SK-N-SH (cell line): ENCODE measurements around the genes NLE1 and SLFN5.

DNA sequence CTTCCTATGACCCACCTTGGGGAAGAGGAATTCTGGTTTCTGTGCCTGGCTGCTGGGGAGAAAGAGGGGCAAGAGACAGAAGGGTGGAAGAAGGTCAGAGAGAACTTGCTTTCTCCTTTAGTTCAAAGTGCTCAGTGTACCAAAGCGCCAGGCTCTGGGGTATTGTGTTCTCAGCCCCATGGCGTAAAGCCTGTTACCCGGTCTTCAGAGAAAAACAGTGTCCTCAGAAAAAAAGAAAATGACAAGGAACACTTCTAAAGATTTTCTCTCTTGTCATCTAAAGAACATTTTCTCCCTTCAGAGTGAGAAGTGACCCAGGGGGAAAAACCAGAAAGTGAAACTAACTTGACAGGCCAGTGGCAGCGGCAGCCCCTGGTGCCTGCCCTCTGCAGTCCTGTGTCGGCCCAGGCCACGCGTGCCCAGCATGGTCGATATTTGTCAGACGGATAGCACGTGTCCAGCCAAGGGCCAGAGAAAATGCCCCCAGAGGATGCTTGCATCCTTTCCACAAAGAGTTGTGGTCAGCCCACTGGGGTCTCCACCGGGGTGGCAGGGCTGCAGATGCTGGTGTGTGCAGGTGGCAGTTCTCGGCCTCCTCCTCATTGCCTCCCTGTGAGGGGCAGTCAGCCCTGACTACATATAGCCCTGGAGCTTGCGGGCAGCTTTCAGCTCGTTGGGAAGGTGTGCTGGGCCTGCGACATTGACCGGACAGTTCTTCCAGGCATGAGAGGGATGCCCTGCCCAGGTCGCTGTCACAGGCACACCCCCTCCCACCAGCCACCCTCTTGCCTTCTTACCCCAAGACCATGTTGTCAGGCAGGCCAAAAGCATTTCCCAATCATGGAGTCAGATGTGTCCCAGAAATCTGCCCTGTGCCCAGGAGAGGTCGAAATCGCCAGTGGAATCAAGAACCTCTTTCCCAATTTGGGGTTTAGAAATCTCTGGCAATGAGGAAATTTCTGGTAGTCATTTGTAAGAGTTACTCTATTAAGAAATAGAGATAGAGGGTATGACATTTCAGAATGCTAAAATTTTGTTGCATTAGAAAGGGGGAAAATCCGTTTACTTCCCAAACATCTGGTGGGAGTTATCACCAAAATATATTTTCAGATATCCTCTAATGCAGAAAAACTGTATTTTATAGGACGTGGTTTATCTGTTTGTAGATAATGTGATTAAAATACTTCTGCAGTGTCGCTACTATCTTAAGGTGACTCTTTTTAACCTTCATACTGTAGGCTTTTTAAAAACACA lies 176.8 kb downstream of the RAB11FIP4 start:
- RRBS = no CpG with 5 or more reads among the region's 22 CpGs
CAGE:
- cytosol, long polyA plus RNA = no peak
- long polyA plus RNA = no peak
- nucleus, long polyA plus RNA = no peak

GRCh38 chr17:31887992-31888642 lies 13.4 kb downstream of the UTP6 start:
- RRBS = 97% methylated on average over 2 of the region's 7 CpGs
CAGE:
- cytosol, long polyA plus RNA = no peak
- long polyA plus RNA = no peak
- nucleus, long polyA plus RNA = no peak

DNA sequence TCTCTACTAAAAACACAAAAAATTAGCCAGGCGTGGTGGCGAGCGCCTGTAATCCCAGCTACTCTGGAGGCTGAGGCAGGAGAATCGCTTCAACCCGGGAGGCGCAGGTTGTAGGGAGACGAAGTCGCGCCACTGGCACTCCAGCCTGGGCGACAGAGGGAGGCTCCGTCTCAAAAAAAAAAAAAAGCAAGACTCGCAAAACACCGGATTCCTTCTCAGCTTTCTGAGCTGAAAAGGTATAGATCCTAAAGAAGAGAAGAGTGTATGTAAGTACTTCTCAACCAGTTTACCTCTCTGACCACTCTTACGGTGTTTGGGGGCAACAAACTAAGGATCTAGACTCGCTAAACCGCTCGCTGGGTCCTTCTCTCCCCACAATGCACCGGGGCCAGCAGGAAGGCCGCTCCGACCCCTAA lies 398 bp upstream of the SUZ12 start:
- RRBS = no CpG with 5 or more reads among the region's 20 CpGs
CAGE:
- cytosol, long polyA plus RNA = no peak
- long polyA plus RNA = no peak
- nucleus, long polyA plus RNA = no peak

- RRBS = no CpG with 5 or more reads among the region's 8 CpGs
CAGE:
- cytosol, long polyA plus RNA = no peak
- long polyA plus RNA = no peak
- nucleus, long polyA plus RNA = no peak
Measured at GRCh38 chr17:32141657-32141967, 690 bp upstream of the RHOT1 start.

DNA sequence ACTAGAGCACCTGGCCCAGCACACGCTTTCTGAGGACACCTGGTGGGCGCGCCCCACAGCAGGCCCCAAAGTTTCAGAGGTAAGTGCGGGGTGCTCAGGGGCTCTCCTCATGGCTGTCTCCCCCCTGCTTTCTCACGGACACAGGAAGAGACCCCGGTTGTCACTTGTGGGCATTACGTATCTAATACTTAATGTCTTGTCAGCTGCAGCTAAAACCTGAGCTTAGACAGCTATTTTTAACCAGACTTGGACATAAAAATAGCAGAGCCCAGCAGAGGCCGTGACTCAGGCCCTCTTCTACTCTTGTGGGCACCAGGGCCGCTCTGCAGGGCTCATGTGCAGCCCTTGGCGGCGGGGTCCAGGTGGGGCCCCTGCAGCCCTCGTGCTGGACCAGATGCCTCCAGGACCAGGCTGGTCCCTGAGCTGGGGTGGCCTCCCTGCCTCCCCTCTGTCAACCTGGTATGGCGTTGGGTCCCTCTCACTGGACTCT lies 9.5 kb downstream of the CDK5R1 start:
- RRBS = no CpG with 5 or more reads among the region's 13 CpGs
CAGE:
- cytosol, long polyA plus RNA = no peak
- long polyA plus RNA = no peak
- nucleus, long polyA plus RNA = no peak

DNA sequence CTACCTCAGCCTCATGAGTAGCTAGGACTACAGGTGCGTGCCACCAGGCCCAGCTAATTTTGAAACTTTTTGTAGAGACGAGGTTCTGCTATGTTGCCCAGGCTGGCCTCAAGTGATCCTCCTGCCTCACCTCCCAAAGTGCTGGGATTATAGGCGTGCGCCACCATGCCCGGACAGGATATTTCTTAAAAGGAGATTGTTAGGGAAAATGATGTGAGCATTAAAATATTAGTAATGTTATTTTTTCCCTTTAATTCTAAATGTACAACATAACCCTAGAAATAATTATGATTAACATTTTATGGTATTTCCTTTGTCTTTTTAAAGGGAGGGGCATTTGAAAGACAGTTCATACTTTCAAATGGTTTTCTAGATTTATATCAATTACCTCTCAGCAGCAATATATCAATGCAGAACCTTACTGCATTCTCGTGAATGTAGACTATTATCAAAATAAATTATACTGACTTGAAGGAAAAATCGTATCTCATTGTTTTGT lies 75.8 kb downstream of the CDK5R1 start:
- RRBS = no CpG with 5 or more reads among the region's 7 CpGs
CAGE:
- cytosol, long polyA plus RNA = no peak
- long polyA plus RNA = no peak
- nucleus, long polyA plus RNA = no peak

GRCh38 chr17:32806687-32807026 lies 70.3 kb downstream of the MYO1D start:
- RRBS = no CpG with 5 or more reads among the region's 2 CpGs
CAGE:
- cytosol, long polyA plus RNA = no peak
- long polyA plus RNA = no peak
- nucleus, long polyA plus RNA = no peak

DNA sequence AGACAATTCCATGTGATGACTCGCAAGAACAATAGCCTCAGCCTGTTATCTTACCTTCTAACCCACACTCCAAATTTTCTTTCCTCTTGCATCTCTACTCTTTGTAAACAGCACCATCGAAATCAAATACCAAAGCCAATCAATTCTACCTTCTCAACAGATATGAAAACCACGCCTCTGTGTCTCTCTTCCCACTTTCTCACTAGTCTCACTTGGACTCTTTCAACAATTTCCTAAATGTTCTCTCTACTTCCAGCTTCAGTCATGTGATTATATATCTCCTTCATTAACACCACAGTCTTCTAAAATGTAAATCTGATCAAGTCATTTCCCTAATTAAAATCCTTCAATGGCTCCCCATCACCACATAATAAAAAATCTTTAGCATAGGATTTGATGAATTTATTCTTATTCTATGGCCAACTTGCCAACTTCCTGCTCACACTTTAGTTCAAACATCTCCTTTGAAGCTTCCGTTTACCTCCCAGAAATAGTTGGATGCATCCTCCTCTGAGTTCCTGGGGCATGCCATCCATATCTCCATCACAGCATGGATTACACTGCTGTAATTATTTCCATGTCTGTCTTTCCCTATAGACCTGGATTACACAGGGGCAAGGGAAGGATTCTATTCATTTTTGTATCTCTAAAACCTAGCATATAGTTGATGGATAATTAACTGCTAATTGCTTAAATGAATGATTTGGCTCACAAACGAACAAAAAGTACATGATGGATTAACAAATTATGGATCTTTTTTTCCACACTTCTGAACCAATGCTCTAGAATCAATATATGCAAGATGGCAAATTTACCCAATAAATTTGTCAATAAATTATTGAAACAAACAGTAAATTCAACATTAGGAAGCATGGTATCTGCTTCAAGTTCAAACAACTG lies 23.7 kb downstream of the MYO1D start:
- RRBS = no CpG with 5 or more reads among the region's 5 CpGs
CAGE:
- cytosol, long polyA plus RNA = no peak
- long polyA plus RNA = no peak
- nucleus, long polyA plus RNA = no peak

- RRBS = no CpG with 5 or more reads among the region's 2 CpGs
CAGE:
- cytosol, long polyA plus RNA = no peak
- long polyA plus RNA = no peak
- nucleus, long polyA plus RNA = no peak
Measured at GRCh38 chr17:32854055-32854733, 22.7 kb downstream of the MYO1D start.

DNA sequence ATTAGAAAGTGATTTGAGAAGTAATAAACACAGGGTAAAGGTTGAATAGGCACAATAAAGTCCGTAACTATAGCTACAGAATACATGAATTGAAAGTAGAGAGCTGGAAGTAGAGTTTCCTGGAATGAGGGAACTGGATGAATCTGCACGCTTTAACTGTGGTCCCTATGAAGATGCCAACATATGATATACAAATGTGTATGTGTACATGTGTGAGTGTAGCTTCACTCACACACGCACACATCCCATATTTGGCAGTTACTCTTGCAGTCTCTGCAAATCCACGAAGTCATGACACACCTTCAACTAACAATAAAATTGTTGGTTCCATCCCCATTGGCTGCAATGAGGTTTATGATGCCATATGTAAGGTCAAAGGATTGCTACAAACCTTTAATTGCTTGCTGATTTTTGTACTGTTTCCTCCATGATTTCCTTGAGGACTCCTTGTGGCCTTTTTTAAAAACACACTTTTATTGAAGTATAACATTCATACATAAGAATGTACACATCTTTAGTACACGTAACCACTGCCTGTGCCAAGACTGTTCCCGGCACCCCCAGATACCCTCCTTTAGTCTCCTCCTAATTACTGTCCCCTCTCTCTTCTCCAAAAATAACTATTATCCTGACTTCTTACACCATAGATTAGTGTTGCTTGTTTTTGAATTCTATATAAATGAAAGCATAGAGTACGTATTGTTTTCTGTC lies 22.0 kb downstream of the MYO1D start:
- RRBS = no CpG with 5 or more reads among the region's 7 CpGs
CAGE:
- cytosol, long polyA plus RNA = no peak
- long polyA plus RNA = no peak
- nucleus, long polyA plus RNA = no peak

- RRBS = no CpG with 5 or more reads among the region's 8 CpGs
CAGE:
- cytosol, long polyA plus RNA = no peak
- long polyA plus RNA = no peak
- nucleus, long polyA plus RNA = no peak
Measured at GRCh38 chr17:32877526-32877824, 551 bp upstream of the MYO1D start.

GRCh38 chr17:32927149-32927575 lies 791 bp upstream of the TMEM98 start:
- RRBS = no CpG with 5 or more reads among the region's 7 CpGs
CAGE:
- cytosol, long polyA plus RNA = no peak
- long polyA plus RNA = no peak
- nucleus, long polyA plus RNA = no peak

GRCh38 chr17:34134452-34134651 lies 120.7 kb upstream of the CCL2 start:
- RRBS = no CpG with 5 or more reads among the region's 1 CpG
CAGE:
- cytosol, long polyA plus RNA = no peak
- long polyA plus RNA = no peak
- nucleus, long polyA plus RNA = no peak

DNA sequence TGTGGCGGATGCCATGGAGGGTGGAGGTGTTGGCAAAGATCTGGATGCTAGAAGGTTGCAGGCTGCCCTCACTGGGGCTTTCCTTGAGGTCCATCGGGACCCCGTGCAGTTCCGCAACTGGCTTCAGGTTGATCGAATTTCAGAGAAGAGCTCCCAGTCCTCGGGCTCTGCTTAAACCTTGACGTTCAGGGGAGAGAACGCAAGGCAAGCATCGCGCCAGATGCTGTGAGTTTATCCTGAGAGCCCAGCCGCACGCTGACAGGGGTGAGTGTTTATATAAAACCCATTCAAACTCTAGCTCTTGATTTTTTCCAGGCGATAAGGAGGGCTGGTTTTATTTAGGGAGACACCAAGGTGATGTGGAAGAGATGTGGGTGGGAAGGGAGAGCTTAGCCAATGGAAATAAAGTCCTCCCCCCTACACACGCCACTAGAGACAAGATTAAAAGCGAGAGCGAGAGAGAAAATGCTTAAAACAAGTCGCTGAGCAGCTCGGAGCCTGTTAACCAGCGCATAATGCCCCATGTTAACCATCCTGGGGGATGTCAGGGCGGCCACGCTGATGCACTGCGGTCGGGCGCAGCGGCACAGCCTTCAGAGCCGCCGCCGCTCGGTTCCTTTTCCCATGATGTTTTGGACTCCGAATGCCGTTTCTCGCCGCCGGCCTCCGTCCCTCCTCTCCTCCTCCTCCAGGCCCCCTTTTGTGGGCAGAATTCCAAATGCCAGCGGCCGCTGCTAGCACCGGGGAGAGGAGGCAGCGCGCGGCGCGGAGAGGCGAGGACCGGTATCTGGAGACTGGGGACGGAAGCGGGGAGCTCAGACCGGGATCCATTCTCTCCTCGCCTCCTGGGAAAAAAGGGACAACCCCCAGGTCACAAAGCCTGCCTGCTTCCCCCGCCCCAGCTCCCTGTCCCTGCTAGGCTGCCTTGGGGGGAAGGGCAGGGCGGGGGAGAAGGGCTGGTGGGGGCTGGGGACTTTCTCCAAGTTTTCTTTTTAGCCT lies 98.3 kb upstream of the CCL2 start:
- RRBS = 7% methylated on average over 10 of the region's 51 CpGs
CAGE:
- cytosol, long polyA plus RNA = no peak
- long polyA plus RNA = no peak
- nucleus, long polyA plus RNA = no peak

DNA sequence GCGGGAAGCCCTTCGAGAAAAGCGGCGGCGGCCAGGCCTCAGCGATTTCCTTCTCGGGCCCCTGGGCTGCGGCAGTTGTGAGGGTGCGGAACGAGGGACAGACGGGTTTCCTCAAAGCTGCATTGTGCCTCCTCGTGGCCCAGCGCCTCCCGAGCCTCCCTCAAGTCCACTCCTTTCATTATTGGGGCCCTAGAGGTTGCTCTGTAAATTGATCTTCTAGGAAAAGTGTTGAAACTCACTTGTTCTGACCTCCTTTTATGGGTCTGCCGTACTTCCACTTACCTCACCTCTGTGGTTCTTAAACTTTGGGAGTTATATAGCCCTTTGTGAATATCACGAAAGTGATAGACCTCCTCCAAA lies 744 bp downstream of the LIG3 start:
- RRBS = no CpG with 5 or more reads among the region's 16 CpGs
CAGE:
- cytosol, long polyA plus RNA = no peak
- long polyA plus RNA = no peak
- nucleus, long polyA plus RNA = no peak

DNA sequence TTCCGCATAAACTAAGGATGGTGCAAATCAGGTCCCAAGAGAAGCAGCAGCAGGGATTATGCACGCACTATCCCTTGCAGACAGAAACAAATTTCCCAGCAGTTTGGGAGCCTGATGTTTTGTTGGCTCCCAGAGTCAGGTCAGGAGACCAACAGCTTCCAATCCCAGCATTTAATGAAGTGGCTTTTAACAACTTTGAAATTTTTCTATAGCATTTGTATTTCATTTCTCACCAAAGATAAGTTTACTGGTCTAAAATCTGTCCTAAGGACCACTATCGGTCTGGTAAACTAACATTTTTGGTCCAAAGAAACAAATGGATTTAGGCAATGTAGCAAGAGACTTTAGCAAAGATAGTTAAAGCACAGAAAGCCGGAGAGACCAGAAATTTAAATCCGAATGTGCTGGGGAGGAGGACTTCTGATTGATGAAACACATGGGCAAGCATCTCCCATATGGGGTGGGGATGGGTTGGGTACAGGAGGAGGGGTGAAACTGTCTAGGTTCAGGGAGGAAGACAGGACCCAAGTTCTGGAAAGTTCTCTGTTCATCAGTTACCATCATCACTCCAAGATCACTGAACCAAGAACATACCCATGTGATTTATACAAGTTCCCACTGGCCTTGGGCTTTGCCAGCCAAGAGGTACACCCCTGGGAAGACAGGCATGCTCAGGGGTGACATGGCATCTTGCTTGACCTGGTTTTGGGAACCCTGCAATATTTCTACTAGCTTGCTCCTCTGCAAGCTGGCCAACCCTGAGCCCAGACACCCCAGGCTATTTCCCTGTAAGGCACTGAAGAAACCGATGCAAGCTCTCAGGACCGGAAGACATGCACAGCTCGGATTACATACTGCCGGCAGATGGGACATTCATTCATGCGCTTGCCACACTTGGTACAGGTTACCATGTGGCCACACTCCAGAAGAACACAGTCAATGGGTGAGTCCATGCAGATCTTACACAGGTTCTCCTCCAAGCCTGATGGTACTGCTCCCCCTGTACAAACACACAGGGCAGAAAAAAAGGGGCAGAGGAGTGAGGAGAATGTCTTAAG lies 31.2 kb downstream of the LIG3 start:
- RRBS = no CpG with 5 or more reads among the region's 10 CpGs
CAGE:
- cytosol, long polyA plus RNA = no peak
- long polyA plus RNA = no peak
- nucleus, long polyA plus RNA = no peak

DNA sequence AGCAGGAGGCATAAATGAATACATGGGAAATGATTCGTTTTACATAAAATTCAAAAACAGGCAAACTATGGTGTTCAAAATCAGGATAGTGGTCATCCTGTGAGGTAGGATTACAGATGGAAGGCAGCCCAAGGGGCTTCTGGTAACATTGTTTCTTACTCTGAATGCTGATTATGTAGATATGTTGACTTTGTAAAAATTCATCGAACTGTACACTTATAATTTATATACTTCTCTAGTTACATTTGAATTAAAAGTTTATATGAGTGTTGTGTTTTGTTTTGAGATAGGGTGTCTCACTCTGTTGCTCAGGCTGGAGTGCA lies 24.9 kb downstream of the RFFL start:
- RRBS = no CpG with 5 or more reads among the region's 2 CpGs
CAGE:
- cytosol, long polyA plus RNA = no peak
- long polyA plus RNA = no peak
- nucleus, long polyA plus RNA = no peak

DNA sequence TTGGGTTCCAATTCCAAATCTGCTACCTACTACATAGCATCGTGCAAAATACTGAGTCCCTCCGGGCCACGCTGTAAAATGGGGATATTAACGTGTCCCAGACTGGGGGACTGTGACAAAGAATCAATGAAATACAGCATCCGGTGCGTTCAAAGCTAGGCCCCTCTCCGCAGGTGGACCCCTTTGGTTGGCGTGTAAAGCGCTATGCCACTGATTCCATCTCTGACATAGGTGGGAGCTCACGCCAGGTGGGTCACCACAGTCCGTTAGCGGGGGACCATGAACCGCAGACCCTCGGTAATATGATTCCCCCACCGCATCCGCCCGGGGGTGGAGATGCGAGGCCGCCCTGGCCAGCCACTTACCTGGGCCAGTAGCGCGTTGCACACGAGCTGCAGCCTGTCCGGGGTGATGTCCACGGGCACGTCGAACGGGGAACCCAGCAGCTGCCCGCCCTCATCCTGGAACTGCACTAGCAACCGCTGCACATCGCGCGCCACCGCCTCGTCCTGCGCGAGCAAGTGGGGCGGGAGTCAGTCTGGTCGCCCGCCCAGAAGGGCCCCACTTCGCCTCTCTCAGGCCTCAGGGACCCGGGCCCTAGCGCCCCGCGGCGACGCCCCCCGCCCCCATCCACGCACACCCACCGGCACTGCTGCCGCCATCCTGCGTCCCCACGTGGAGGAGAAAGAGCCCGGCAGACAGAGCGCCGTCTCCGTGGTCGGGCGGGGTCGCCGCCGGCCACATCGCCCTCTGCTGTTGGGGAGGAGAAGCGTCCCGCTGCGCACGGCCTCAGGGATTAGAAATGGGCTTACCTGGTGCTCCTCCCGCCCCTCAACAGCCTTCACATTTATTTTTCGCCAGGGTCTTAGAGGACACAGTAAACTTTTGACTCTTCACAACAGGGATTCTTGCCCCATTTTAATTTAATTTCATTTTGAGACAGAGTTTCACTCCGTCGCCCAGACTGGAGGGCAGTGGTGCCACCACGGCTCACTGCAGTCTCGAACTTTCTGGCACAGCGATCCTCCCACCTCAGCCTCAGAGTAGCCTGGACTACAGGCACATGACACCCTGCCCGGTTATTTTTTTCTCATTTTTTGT lies at the start of gene NLE1:
NLE1 (minus strand) TSS at position 690 of the 1,101 bp plus-strand sequence.
- RRBS = 1% methylated on average over 29 of the region's 74 CpGs
CAGE:
- cytosol, long polyA plus RNA = no peak
- long polyA plus RNA = no peak
- nucleus, long polyA plus RNA = start-site peak on the minus strand centred at position 671 of the sequence, 15 bp wide, 42 and 28 reads in 2 replicates

DNA sequence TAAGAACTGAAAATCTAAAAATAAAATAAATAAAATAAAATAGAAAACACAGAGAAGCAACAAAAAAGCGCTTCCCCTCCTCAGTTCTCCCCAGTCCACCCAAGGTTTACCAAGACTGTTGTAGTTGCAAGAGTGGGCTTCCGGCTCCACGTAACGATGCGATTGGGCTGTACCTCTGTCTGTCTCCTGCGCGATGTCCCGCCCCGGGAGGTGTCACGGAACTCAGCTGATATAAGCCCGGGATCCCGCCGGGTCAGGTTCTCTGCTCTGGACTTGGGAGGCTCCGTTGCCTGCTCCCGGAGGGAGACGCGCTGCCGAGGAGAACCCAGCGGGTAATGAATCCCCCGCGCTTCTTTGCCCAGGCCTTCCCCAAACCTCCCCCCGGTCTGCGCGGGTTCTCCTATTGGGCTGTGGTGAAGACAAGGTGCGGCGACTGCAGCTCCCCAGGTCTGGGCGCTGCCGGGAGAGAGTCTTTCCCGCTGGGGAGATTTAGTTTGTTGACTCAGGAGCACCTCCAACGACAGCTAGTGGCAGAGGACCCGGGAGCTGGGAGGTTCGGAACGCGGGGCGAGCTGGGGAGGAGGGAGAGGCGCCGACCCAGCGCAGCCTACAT lies at the start of gene SLFN5:
SLFN5 (plus strand) TSS at position 261 of the 613 bp plus-strand sequence.
- RRBS = 1% methylated on average over 25 of the region's 38 CpGs
CAGE:
- cytosol, long polyA plus RNA = start-site peak on the plus strand centred at position 264 of the sequence, 9 bp wide, 127 and 144 reads in 2 replicates
- long polyA plus RNA = no peak
- nucleus, long polyA plus RNA = start-site peak on the plus strand centred at position 260 of the sequence, 11 bp wide, 171 and 278 reads in 2 replicates

DNA sequence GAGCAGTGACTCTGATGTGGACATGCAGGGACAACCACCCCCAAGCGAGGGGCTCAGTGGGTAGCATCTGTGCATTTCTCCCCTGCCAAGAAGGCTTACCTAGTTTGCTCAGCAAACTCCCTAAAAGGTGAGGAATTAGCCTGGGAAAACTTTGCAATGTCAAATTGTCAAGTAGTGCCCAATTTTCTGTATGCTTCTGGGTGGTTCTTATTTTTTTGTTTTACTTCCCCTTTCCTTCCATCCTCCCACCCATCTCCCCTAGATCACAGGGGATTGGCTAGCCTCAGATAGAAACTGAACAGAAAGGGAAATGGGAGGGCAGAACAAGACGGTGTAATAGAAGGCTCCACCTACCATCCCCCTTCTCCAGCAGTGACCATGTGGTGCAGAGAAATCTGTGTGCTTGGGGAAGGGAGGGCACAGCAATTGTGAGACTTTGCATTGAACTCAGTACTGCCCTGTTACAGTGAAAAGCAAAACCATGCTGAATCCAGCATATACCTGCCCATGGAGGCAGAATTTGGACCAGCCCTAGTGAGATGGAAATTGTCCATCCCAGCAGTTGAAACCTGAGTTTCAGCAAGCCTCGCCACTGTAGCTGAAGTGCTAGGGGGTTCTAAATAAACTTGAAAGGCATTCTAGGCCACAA lies 5.4 kb downstream of the SLFN11 start:
- RRBS = no CpG with 5 or more reads among the region's 3 CpGs
CAGE:
- cytosol, long polyA plus RNA = no peak
- long polyA plus RNA = no peak
- nucleus, long polyA plus RNA = no peak